ENCODE data around the genes SNCG, FAM25A and KLLN.

GRCh38 chr10:84171555-84172728 is 1.7 kb upstream of the GPR15LG start:
- PRO-cap: no peak

DNA sequence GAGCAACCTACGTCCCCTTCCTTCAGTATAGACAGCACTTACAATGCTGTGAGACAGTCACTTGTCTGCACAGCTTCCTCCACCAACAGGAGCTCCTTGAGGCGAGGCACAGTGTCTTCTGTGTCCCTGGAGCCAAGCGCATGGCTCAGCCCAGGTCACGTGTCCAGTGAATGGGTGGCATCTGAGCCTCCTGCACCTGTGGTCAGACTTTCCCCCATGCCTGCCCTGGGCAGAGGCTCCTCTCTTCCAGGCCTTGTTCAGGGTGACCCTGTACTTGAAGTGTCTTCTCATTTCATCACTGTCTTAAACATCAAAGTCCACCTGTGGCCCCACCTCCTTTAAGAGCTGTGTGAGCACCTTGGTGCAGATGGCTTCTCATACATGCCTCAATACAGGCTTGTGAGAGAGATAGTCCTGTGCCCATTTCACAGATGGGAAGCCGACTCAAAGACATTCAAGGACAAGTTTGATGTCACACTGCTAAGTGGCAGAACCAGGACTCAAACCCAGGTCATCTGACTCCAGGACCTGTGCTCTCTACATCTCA is 658 bp upstream of the GPR15LG start:
- PRO-cap: no peak

- PRO-cap: no peak
These were observed 3.3 kb upstream of the CDHR1 start for GRCh38 chr10:84191136-84191434.

- PRO-cap: unidirectional peak, minus-strand start at chr10:84416056
These were observed 87.4 kb downstream of the CCSER2 start for GRCh38 chr10:84415886-84416142.

DNA sequence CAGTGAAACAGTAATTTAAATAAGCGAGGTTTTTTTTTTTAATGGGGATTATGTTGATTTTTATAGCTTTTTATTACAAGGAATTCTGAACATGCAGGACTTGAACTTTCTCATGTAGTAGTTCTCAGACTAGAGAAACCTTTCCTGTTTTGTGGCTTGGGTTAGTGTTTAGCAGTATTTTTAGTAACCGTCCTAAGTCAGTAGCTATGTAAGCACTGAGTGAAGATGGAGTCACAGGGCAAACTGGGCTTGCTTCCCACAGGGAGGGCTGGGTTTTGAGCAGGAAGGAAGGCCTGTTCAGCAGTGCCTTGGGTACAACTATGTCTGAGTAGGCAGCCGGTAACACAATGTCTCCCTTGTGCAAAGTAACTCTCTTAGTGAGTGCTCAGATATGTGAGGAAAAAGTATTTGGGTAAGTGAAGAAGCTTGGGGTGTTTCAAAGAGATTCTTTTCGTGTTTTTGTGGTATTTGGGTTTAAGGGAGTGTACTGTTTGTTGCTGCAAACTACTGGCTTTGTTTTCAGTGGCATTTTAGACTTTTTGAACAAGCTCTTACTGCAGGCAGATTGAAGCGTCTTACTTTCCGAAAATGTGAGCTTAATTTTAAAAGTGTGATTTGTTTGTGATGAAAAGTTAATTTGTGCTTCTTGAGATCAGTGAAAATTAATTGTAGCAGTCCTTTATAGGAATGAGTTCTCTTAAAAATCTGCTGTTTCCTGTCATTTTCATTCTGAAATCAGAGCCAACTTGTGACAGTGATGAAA is 96.4 kb downstream of the CCSER2 start:
- PRO-cap: unidirectional peak, plus-strand start at position 261 of the sequence

GRCh38 chr10:86163306-86163892 is 203.2 kb downstream of the GRID1 start:
- PRO-cap: no peak

DNA sequence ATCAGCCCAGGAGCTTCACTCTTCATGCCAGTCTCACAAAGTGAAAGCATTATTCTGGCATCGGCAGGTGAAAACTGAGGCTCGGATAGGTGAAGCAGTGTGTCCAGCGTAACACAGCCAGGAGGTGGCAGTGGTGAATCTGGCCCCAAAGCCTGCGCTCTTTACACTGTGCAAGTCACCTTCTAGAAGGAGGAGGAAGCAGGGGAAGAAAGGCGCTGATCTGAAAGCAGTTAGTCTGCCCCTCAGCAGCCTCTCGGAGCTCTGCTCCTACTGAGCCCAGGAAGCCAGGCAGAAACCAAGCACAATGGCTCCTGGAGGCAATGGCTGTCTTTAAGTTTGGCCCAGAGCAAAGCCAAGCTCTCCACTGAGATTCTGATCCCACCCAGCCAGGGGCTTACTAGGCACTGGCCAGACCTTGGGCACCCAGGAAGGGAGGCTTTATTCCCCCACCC is 104.6 kb downstream of the GRID1 start:
- PRO-cap: no peak

GRCh38 chr10:86669180-86669940 is 1.0 kb downstream of the LDB3 start:
- PRO-cap: no peak

DNA sequence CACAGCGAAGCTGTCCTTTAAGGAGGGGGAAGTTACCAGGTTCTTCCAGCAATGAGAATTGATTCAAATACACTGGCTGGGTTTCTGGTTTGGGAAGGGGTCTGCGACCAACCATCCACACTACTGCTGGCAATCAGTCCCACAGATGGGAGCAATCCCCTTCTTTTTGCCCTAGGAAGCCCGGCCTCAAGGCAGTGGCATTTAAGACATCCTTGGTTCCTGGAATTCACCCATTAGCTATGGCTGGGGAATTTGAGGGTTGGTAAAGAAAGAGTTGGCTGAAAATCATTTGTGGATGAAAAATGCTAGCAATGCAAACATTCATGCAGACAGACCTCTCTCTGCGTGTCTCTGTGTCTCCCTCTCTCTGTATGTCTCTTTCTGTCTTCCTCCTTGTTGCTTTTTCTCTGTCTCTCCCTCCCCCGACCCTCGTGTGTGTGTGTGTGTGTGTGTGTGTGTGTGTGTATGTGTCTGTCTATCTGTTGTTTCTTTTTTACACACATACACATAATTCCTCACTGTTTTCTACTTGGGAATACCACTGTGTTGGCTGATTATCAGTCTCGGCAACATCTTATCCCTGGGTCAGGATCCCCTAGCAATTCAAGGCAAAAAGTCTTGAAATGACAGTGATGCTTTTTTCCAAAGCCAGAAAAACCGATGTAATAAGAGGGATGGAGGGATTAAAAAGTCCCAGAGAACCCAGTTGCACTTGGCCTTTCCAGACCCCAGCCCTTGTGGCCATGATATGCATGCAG is 19.5 kb downstream of the LDB3 start:
- PRO-cap: no peak

DNA sequence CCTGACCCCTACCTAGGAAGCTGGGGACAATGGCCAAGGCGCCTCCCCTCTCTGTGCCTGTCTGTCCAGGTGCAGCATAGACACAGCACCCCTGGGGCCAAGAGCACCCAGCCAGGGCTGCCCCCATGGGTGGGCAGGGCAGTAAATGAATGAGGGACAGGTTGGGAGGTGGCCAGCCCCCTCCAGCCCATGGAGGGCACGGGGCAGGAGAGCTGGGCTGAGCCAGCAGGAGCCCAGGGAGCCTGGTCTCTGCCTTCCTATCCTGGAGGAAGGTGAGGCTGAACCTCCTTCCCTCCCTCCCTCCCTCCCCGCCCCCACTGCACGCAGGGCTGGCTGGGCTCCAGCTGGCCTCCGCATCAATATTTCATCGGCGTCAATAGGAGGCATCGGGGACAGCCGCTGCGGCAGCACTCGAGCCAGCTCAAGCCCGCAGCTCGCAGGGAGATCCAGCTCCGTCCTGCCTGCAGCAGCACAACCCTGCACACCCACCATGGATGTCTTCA is at the start of gene SNCG:
SNCG (plus strand) TSS at position 392 of the 503 bp plus-strand sequence.
- PRO-cap: bidirectional peak, plus-strand start at position 379 of the sequence, minus-strand start at position 251 of the sequence

DNA sequence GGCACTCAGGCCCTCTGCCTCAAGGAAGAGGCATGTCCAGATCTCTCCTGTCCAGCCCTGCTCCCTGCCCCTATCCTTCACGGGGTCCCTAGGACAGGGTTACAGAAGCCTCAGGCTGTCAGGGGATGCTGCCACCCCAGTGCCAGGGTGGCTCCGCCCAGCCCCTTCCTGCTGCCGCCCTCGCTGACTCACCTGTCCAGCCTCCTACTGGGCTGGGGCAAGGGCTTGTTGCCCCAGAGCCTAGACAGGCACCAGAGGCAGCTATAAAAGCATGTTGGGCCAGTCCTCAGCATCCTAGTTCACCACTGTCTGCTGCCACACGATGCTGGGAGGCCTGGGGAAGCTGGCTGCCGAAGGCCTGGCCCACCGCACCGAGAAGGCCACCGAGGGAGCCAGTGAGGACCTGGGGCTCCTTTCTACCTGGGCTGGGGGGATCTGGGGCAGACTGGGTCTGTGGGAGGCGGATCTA is at the start of gene FAM25A:
FAM25A (plus strand) TSS at position 292 of the 469 bp plus-strand sequence.
- PRO-cap: no peak

GRCh38 chr10:87065939-87066667 is 28.5 kb downstream of the GLUD1 start:
- PRO-cap: no peak

GRCh38 chr10:87093812-87094736 is 569 bp downstream of the GLUD1 start:
- PRO-cap: bidirectional peak, plus-strand start at chr10:87094088, minus-strand start at chr10:87094016

- PRO-cap: no peak
These were observed 33.6 kb downstream of the MINPP1 start for GRCh38 chr10:87538255-87538695.

DNA sequence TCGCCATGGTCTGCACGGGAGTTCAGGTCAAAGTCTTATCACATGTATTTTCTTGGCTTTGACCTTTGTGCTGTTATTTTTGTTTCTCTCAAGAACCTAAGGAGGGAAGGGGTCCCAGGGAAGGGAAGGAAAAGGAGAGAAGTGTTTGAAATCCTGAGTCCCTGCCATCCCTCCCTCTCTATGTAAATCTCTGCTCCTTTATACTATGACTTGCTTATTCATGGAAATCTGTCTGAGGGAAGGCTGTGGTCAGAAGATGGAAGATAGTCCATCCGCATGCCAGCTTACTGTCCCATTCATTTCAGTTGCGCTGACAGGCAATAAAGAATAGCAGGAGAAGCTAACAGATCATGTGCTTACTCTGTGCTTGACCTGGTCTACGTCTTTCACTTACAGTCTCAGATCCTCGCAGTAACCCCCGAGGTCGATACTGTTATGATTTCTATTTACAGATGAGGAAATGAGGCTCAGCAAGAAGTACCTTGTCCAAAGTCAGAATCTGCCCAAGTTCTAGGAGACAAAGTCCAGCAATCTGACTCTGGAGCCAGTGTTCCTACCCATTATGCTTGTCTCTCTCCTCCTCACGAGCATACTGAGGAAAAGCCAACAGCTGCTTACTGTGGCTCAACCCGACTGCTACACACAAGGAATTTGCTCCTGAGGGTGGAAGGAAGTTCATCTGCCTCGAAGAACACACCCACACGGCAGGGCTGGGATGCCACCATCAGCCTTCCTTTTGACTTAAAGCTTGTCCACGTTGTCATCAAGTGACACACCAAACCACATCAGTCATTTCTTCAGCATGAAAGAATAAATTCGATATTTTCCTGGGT is 74.1 kb downstream of the MINPP1 start:
- PRO-cap: no peak

- PRO-cap: no peak
These were observed 64.9 kb upstream of the PAPSS2 start for GRCh38 chr10:87594743-87595250.

- PRO-cap: unidirectional peak, minus-strand start at chr10:87618886
These were observed 40.8 kb upstream of the PAPSS2 start for GRCh38 chr10:87618691-87619467.

- PRO-cap: no peak
These were observed 73.3 kb downstream of the PAPSS2 start for GRCh38 chr10:87732914-87733445.

- PRO-cap: bidirectional peak, plus-strand start at chr10:87863357, minus-strand start at chr10:87863287; bidirectional peak, plus-strand start at chr10:87863698, minus-strand start at chr10:87863488
These were observed at the start of gene KLLN for GRCh38 chr10:87863163-87863749. TSS of gene KLLN (minus strand) at chr10:87863533.

- PRO-cap: no peak
These were observed 69.5 kb downstream of the PTEN start for GRCh38 chr10:87932901-87933428.

Data from bronchus (tissue), 1 donor.